Caco-2 (cell line): ENCODE measurements around a stretch of chr9.

DNA sequence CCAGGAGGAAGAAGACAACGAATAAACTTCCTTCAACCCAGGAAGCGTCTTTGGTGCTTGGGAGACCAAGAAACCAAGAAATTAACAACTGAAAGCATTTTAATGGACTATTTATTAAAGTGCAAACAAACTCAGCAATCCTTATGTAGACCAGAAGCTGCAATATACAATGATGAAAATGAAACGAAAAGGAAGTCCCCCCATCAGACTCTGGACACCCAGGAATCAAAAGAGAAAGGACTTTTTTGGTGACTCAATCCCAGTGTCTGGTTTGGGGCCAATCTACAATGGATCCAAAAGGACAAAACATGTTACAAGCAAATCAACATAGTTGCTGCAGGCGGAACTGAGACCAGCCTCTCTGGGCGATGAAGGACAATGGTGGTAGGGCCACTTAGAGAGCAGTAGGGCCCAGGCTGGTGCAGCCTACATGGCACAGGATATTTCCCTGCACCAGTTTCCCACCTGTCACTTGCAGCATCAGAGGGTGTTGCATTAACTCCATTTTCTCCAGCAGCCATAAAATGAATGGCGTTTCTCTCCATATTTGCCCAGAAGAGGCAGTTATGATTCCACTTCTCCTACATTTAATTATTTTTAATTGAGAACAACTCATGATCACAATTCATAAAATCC is 39.4 kb downstream of the C9orf152 start:
- PRO-cap, result no peak
- RRBS, result no CpG with 5 or more reads among the region's 6 CpGs

DNA sequence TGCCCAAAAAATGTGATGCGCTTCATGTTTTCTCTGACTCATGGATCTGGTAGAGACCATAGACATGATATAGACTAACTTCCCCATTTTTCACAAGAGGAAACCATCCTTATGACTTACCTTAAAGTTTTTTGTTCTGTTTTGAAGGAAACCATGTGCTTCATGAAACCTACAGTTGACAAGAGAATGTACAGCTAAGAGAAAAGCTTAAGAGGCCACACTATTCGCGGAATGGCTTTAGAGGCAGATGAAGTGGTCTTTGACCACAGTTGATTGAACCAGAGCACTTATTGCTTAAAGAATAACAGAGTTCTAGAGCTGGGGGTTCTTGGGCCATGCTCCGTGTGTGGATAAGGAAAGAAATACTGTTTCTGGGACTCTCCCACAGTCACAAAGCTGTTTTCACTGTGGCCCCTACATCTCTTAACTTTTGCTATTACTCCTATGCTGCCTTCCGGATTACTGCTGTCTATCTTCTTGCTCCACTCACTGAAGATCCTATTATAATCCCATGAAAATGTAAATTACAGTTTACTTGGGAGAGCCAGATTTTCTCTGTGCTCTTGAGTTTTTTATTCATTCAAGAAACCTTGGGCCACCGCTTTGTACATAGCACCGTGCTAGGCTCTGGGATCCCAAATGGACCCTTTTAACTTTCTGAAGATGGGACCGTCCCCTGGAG is 36.8 kb downstream of the C9orf152 start:
- PRO-cap, result no peak
- RRBS, result no CpG with 5 or more reads among the region's 8 CpGs

DNA sequence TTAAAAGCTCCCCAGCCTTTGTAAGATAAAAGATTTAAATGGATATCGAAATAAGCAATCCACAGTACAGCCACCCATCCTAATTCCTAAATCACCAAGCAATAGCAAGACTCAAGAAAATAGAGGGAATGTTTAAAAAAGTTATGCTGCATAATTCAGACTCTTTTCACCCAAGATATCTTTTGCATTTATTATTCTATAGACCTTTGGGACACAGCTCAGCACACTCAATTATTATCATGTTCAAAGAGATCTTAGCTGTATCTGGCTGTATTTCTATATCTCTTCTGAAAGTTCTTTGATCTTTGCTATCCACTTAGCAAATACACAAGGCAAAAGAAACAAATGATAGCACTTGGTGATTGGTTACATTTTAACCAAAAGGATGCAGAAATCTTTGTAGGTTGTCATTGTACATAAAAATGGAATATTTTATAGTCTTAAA is 6.9 kb upstream of the C9orf152 start:
- PRO-cap, result no peak
- RRBS, result no CpG with 5 or more reads among the region's 1 CpG

- PRO-cap, result no peak
- RRBS, result no CpG with 5 or more reads among the region's 6 CpGs
Measured at GRCh38 chr9:110445710-110446116, 108.0 kb upstream of the TXNDC8 start.

GRCh38 chr9:110578879-110579456 is 573 bp downstream of the SVEP1 start:
- PRO-cap, result no peak
- RRBS, result 37% methylated on average over 15 of the region's 66 CpGs

DNA sequence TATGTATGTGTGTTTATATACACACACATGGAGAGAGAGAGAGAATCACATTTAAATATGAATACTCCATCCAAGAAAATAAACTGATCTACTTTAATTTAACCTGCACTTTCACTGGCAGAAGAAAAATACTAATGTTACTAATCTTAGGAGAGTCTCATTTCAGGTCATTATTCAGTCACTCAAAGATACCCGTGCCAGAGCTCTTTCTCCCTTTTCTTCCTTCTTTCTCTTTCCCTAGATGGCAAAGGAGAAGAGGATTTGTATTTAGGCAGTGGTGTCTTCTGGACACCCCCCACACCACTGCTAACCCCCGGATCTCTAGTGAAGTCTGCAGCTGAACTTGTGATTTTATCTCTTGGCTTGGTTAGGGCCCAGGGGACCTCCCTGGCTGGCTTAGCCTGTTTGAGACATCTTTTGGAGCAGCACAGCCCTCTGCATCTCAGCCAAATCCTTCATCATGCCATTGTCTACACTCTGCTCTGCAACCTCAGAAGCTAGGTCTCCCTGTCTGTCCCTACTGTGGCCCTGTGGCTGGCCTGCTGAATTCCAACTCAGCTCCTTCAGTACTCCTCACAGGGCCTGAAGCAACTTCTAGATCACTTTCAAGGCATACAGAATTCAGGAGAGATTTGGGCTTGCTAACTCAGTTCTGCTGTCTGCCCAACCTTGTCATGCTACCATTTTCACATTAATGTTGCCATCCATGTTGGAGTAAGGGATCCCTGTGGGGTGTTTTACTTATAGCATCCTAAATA is 81.6 kb downstream of the MUSK start:
- PRO-cap, result no peak
- RRBS, result no CpG with 5 or more reads among the region's 2 CpGs

GRCh38 chr9:110968329-110969045 is 69.8 kb downstream of the LPAR1 start:
- PRO-cap, result no peak
- RRBS, result no CpG with 5 or more reads among the region's 3 CpGs

GRCh38 chr9:111525823-111526008 is 737 bp downstream of the ZNF483 start:
- PRO-cap, result no peak
- RRBS, result 91% methylated on average over 6 of the region's 10 CpGs

- PRO-cap, result no peak
- RRBS, result no CpG with 5 or more reads among the region's 12 CpGs
Measured at GRCh38 chr9:111569989-111570636, 29.3 kb downstream of the PTGR1 start.

- PRO-cap, result no peak
- RRBS, result no CpG with 5 or more reads among the region's 6 CpGs
Measured at GRCh38 chr9:111632134-111632613, 1.0 kb downstream of the DNAJC25 start.

DNA sequence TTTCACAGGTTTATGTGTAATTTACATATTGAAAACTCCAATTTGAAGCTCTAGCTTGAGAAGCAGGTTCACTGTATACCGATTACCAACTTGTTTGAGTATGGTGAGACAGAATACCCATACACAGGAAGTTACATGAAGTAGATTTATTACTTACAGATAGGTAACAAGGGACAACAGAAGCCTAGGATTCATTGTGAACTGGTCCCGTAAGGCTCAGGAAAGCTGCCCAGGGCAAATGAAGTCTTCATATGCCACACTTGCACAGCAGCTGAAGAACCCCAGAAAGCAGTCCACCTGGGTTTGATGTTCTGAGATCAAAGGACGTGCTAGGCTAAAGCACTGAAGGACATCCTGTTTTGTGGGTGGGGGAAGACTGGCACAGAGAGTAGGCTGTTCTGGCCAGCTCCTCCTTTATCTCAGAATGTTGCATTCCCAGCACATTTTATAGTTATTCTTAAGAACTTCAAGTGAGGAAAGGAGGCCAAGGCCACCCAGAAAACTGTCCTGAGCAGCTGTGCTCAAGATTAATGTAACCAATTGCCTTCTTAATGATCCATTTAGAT is 11.0 kb downstream of the SHOC1 start:
- PRO-cap, result no peak
- RRBS, result no CpG with 5 or more reads among the region's 3 CpGs

DNA sequence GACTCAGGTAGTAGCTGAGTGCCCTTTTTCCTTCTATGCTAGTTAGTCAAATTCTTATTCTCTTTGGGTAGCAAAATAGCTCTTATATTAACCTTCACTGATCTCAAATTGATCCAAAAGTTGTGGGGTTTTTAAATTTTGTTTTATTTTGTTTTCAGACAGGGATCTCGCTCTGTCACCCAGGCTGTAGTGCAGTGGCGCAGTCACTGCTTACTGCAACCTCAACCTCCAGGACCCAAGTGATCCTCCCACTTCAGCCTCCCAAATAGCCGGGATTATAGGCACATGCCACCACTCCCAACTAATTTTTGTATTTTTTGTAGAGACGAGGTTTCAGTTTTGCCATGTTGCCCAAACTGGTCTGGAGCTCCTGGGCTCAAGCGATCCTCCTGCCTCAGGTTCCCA is 40.6 kb upstream of the UGCG start:
- PRO-cap, result no peak
- RRBS, result no CpG with 5 or more reads among the region's 5 CpGs

DNA sequence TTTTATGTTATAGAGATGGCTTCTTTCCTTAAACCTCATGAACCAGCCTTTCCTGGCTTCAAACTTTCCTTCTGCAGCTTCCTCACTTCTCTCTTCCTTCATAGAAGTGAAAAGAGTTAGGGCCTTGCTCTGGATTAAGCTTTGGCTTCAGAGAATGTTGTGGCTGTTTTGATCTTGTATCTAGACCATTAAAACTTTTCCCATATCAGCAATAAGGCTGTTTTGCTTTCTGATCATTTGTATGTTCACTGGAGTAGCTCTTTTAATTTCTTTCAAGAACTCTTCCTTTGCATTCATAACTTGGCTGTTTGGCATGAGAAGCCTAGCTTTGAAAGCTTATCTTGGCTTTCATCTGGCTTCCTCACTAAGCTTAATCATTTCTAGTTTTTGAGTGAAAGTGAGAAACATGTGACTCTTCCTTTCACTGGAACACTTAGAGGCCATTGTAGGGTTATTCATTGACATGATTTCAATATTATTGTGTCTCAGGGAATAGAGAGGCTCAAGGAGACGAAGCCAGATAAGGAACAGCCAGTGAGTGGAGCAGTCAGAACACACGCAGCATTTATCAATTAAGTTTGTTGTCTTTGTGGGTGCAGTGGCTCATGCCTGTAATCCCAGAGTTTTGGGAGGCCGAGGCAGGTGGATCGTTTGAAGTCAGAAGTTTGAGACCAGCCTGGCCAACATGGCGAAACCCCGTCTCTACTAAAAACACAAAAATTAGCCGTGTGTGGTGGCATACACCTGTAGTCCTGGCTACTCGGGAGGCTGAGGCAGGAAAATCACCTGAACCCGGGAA is 98.2 kb downstream of the UGCG start:
- PRO-cap, result unidirectional peak, plus-strand start at position 519 of the sequence
- RRBS, result no CpG with 5 or more reads among the region's 9 CpGs

GRCh38 chr9:112014888-112015717 is 118.5 kb downstream of the UGCG start:
- PRO-cap, result no peak
- RRBS, result no CpG with 5 or more reads among the region's 7 CpGs

GRCh38 chr9:112086243-112086687 is 88.8 kb downstream of the SUSD1 start:
- PRO-cap, result no peak
- RRBS, result no CpG with 5 or more reads among the region's 2 CpGs

DNA sequence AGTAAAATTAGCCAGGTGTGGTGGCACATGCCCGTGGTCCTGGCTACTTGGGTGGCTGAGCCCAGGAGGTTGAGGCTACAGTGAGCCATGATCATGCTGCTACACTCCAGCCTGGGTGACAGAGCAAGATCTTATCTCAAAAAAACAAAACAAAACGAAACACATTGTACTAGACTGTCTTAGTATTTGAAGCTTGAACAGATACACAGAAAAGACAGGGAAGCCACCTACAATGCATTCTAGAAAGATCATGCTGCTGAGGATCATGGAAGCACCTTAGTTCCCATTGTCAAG is 2.7 kb upstream of the HSDL2 start:
- PRO-cap, result no peak
- RRBS, result no CpG with 5 or more reads among the region's 2 CpGs

DNA sequence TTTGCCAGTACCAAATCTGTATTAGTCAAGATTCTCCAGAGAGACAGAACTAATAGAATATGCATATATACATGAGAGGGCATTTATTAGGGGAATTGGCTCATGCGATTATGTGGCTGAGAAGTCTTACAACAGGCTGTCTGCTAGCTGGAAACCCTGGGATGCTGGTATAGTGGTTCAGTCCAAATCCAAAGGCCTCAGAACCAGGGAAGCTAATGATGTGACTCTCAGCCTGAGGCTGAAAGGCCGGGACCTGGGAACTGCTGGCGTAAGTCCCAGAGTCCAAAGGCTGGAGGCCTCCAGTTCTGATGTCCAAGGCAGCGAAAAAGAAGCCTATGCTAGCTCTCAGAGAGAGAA is 84.0 kb downstream of the KIAA1958 start:
- PRO-cap, result no peak
- RRBS, result no CpG with 5 or more reads among the region's 4 CpGs

DNA sequence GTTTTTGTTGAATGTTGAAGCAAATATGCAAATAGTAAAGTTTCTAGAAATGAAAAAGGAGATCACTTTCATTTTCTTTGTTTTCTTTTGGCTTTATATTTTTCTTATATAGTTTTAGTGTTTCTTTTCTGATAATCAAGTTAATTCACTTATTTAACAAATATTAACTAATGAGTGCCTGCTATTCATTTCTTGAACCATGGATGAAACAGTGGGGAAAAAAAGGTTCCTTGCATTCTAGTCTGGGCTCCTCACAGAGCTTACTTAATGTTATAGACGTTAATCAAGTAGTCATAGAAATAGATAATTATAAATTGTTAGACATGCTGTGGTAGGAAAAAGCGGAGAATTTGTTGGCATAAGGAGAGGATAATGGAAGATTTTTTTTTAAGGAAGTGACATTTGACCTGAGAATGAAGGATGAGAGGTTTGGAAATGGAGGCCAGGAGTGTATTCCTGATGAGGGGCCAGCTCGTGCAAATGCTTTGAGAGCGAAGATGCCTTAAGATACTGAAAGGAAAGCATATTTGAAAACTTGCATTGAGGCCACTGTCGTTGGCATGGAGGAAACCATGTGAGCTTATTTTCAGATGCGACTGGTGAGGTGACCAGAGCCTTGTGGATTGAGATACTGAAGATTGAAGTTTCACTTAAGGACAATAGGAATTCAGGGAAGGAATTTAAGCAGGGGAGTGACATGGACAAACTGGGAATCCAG is 111.3 kb downstream of the KIAA1958 start:
- PRO-cap, result no peak
- RRBS, result no CpG with 5 or more reads among the region's 6 CpGs

GRCh38 chr9:112836270-112836785 is 54.3 kb downstream of the SLC46A2 start:
- PRO-cap, result no peak
- RRBS, result no CpG with 5 or more reads among the region's 9 CpGs

GRCh38 chr9:113125445-113125753 is 25.4 kb upstream of the SLC31A2 start:
- PRO-cap, result no peak
- RRBS, result no CpG with 5 or more reads among the region's 1 CpG